ENCODE results near the genes CGAS, MYO6, SH3BGRL2 and TTK.

DNA sequence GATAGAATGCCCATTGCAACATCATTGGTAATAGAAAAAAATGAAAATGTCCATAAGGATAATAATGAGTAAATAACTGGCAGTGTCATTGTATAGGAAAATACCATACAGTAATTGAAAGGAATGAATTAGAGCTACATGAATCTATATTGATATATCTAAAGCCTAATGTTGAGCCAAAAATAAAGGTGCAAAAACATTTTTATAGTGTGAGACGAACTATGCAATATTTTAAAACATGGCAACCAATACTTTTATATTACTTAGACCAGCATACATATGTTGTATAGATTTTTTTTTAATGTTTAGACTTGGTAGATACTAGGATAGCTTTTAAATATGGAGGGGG lies 26.4 kb downstream of the KCNQ5 start:
- PRO-cap: no peak

GRCh38 chr6:73451784-73452544 lies at the start of gene CGAS:
CGAS (minus strand) TSS chr6:73452297.
- PRO-cap: bidirectional peak, plus-strand start at chr6:73451900, minus-strand start at chr6:73451728; bidirectional peak, plus-strand start at chr6:73452224, minus-strand start at chr6:73452206; bidirectional peak, plus-strand start at chr6:73452283, minus-strand start at chr6:73452276; unidirectional peak, minus-strand start at chr6:73452328

DNA sequence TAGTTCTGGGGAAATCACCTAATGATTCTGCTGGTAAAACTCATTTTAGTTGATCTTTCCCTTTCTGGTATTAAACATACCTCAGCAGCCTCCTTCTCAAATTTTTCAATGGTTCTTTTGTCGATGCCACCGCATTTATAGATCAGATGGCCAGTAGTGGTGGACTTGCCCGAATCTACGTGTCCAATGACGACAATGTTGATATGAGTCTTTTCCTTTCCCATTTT lies 1.1 kb downstream of the EEF1A1 start:
- PRO-cap: no peak

- PRO-cap: bidirectional peak, plus-strand start at chr6:73654893, minus-strand start at chr6:73654648; bidirectional peak, plus-strand start at chr6:73655078, minus-strand start at chr6:73654990
Measured at GRCh38 chr6:73654750-73655244, 1.0 kb upstream of the SLC17A5 start.

DNA sequence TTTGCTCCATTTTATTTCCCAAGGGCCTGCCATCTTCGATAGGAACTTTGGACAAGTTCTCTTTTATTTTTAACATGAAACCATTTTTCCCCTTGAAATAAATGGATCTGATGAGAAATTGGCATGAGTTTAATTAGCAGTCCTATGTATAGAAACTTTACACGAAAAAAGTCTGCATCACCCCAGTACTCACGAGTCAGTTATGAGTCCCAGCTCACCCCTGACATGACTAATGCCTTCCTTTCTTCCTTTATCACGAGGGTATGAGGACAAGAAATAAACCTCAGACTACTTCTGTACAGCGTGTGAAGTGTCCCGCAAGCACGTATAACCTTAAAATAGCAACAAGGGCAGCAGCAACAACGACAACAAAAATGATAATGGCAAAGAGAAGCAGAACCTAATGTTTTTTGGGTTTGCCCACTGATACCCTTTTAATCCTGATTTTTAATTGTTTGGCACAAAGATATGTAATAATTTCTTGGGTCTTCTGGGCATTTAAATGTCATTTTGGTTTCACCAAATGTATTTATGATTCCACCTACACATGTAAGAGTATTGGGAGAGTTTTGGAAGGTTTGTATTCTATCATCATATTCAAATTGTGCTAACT lies 26.7 kb downstream of the CD109 start:
- PRO-cap: no peak

DNA sequence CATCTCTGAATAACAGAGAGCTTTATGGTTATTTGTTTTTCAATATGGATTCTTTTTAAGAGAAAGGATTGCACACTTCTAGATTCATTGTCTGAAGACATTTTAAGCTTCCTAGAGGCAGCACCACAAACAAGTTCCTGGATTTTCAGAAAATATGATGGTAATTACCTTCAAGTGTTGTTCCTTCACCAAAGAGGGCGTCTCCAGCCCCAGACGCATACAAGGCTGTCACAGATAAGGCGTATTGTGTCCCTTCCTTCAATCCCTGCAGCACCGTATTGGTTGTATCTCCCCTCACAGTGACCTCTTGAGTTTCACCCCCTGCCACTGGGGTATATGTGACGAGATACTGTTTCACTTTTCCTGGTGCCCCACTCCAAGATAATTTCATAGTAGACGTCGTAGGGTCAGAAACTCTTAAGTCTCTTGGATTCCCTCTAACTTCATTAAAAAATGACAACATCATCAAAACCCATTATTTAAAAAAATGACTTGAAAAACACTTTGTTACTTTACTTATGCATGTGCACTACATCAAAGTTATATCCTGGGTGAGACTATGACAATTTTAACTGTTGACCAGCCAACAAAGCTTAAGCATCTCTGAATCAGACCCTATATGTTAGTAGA lies 30.9 kb downstream of the COL12A1 start:
- PRO-cap: no peak

GRCh38 chr6:75487048-75487720 lies 6.4 kb downstream of the FILIP1 start:
- PRO-cap: no peak

GRCh38 chr6:75490912-75491692 lies 2.5 kb downstream of the FILIP1 start:
- PRO-cap: no peak

DNA sequence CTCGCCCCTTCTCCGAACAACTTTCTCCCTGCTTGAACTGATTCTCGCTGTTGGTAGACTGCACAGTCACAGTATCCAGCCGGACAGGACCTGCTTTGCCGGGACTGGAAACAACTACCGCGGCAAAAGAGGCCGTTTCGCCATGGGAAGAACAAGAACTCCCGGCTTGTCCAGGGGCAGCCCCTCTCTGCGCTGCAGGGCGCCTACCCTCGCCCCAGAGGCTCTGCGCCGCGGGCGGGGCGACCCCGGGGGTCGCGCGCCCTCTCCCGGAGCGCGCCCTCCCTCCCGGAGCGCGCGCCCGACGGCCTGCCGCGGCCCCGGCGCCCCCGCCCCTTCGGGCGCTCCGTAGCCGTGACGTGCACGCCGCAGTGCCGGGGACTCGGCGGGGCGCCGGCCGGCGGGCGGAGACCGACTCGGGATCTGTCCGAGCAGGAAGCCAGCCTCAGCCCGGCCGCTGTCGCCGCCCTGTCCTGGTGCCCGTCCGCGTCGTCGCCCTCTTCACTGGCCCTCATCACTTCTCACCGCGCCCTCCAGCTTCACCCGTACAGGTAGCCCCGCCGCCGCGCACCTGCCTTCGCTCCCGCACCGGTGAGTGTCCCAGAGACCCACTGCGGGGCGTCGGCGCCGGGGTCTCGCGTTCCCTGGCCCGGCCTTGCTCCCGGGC lies at the start of gene MYO6:
MYO6 (plus strand) TSS at position 404 of the 664 bp plus-strand sequence.
- PRO-cap: no peak

- PRO-cap: no peak
Measured at GRCh38 chr6:76441734-76442405, 369.4 kb upstream of the IMPG1 start.

DNA sequence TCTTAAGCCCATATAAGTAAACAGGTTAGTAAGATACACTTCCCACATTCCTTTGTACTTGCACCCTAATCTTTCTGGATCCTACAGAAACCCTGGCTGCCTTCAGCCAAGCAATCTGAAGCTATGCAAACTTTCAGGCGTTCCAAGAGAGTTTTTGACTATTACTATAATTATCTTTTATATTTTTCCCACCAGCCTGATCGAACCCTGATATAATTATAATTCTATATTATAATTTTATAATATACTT lies 182.0 kb downstream of the MEI4 start:
- PRO-cap: no peak

- PRO-cap: no peak
Measured at GRCh38 chr6:78628889-78630249, 238.0 kb upstream of the IRAK1BP1 start.

GRCh38 chr6:79038959-79039362 lies 39.1 kb downstream of the PHIP start:
- PRO-cap: no peak

DNA sequence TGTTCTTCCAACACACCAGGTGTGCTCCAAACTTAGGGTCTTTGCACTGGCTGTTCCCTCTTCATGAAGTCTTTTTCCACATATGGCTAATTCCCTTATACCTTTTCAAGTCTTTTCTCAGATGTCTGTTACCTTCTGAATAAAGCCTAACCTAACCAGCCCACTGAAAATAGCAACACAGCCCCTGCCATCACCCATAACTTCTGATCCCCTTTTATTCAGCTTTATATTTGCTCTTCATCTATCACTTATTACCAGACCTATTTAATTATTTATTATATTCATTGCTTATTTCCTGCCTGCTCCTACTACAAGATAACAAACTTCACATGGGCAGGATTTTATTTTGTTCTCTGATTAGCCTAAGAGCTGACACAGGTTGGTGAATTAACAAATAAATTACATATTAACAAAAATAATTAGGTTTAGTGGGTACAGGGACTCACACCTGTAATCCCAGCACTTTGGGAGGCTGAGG lies 31.8 kb downstream of the PHIP start:
- PRO-cap: no peak

GRCh38 chr6:79312944-79313652 lies 224.1 kb downstream of the LCA5 start:
- PRO-cap: no peak

- PRO-cap: no peak
Measured at GRCh38 chr6:79630659-79631382, at the start of gene SH3BGRL2. SH3BGRL2 (plus strand) TSS chr6:79631329.

GRCh38 chr6:80003757-80005117 lies at the start of gene TTK:
TTK (plus strand) TSS chr6:80004649.
- PRO-cap: bidirectional peak, plus-strand start at chr6:80004664, minus-strand start at chr6:80004414

DNA sequence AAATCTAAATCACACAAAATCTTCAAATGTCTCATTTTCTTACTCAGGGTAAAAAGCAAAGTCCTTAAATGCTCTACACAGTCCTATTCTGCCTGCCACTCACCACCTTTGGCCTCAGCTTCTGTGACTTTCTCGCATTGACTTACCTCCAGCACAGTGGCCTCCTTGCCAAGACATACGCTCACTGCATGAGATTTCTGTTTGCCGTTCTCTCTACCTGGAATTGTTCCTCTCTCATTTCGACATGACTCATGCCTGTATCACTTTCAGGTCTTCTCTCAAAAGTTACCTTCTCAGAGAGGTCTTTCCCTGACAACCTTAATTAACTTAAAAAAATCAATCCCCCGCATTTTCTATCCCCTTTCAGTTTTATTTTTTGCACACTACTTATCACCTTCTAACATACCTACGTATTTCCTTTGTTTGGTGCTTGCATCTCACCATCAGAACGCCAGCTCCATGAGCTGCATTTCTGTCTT lies 24.6 kb downstream of the TENT5A start:
- PRO-cap: no peak

- PRO-cap: no peak
Measured at GRCh38 chr6:81748997-81749599, 3.4 kb downstream of the TENT5A start.

GRCh38 chr6:81749600-81750283 lies 2.7 kb downstream of the TENT5A start:
- PRO-cap: no peak

All from NALM6 (cell line).